Trachea (tissue), 1 donor: ENCODE measurements around a stretch of chrX.

DNA sequence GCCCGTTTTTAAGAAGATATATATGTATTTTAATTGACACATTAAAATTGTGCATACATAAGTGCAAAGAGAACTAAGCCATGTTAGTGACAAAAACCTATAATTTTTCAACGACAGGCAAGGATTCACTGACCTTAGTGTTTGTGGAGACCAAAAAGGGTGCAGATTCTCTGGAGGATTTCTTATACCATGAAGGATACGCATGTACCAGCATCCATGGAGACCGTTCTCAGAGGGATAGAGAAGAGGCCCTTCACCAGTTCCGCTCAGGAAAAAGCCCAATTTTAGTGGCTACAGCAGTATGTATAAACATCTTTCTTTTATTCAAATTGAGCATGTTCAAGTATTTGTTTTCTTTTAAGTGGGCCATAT, 12.1 kb downstream of the DDX3X start:
- PRO-cap = no peak

GRCh38 chrX:41382995-41383765, 49.2 kb downstream of the DDX3X start:
- PRO-cap = no peak

- PRO-cap = no peak
These were observed 55.2 kb downstream of the DDX3X start for GRCh38 chrX:41389007-41389774.

- PRO-cap = no peak
These were observed 850 bp downstream of the GPR34 start for GRCh38 chrX:41689649-41689996.

- PRO-cap = no peak
These were observed 40.5 kb downstream of the GPR82 start for GRCh38 chrX:41764186-41765076.

DNA sequence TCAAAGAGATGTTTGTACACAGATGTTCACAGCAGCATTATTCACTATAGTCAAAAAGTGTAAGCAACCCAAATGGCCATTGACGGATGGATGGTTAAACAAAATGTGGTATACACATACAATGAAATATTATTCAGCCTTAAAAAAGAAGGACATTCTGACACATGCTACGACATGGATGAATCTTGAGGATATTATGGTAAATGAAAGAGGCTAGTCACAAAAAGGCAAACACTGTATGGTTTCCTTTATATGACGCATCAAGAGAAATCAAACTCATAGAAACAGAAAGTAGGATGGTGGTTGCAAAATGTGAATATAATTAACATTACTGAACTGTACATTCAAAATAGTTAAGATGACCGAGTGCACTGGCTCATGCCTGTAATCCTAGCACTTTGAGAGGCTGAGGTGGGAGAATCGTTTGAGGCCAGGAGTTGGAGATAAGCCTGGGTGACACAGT, 9.5 kb upstream of the CASK start:
- PRO-cap = no peak

- PRO-cap = no peak
These were observed 104.3 kb upstream of the CASK start for GRCh38 chrX:42027514-42028183.

DNA sequence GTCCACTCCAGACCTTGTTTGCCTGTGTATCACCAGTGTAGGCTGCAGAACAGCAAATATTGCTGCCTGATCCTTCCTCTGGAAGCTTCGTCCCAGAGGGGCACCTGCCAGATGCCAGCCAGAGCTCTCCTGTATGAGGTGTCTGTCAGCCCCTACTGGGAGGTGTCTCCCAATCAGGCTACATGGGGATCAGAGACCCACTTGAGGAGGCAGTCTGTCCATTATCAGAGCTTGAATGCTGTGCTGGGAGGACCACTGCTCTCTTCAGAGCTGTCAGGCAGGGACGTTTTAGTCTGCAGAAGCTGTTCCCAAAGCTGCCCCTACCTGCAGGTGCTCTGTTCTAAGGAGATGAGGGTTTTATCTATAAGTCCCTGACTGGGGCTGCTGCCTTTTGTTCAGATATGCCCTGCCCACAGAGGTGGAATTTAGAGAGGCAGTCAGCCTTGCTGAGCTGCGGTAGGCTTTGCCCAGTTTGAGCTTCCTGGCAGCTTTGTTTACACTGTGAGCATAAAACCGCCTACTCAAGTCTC, 38.1 kb upstream of the PPP1R2C start:
- PRO-cap = no peak

- PRO-cap = no peak
These were observed 168.8 kb upstream of the PPP1R2C start for GRCh38 chrX:42946788-42947225.

DNA sequence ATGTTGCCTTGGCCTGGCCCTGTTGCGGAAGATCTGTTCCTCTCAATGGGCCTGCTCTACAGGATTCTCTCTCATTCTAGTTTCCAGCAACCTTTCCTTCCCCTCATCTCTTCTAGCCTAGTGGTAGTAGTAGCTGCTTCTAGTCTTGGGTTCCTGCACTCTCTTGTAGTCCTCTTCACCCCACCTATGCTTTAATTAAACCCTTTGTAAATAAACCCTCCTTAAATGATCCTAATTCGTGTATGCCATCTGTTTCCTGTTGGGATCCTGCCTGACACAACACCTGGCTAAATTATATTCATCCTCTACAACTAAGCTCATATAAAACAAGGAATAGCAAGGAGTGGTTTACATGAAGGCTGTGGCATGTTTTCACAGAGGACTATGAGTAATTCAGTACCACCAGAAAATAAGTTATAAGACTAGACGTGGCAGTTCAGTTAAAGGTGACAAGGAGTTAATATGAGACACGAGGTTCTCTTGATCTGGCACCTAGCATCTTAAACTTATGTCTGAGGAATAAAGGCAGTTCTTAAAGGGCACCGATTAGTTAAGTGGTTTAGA, 95.6 kb upstream of the MAOA start:
- PRO-cap = no peak

GRCh38 chrX:43589730-43590702, 66.1 kb upstream of the MAOA start:
- PRO-cap = no peak

DNA sequence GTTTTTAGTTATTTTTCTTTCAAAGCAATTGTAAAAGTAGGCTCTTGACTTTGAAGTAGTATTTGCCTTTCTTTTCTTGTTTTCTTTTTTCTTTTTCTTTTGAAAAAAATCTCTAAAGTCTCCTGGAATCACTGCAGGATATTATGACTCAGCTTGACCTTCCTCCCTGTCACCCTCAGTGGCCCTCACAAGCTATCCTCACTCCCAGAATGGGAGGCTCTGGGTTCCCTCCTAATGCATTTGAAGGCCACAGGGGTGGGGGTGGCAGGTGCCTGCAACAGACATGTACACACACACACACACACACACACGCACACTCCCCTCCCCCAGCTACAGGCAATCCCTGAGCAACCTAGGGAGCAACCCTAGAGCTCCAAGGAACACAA, 37.4 kb downstream of the MAOA start:
- PRO-cap = no peak

DNA sequence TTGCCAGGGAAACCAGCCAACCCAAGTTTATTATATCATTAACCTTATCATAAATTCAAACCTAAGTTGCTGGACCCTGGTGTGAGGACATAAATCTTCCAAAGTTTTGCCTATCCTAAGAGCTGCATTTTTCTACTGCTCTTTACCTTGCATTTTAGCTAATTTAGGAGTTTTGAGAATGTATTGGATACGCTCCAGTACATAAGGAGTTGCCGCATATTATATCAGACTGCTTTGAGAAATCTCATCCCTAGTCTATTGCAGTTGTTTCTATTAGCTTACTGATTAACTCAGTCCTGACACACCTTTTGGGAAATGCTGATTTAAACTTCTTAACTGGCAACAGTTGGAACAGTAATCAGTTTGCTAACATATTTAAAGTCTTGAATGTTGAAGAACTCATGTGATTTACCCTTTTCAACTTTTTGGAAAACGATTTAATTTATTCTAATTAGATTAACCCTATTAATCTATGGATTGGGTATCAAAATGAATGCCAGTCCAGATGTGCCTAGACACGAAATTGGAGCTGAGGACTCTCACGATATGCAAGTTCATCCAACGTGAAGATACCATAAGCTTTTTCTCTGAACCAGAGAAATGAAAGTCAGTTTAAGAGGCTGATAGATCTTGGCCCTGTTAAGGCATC, 89.9 kb downstream of the MAOA start:
- PRO-cap = no peak

- PRO-cap = unidirectional peak, plus-strand start at chrX:43969896
These were observed 3.8 kb downstream of the NDP start for GRCh38 chrX:43969212-43970000.

- PRO-cap = unidirectional peak, minus-strand start at chrX:44157941
These were observed 184.5 kb upstream of the NDP start for GRCh38 chrX:44157658-44158159.

DNA sequence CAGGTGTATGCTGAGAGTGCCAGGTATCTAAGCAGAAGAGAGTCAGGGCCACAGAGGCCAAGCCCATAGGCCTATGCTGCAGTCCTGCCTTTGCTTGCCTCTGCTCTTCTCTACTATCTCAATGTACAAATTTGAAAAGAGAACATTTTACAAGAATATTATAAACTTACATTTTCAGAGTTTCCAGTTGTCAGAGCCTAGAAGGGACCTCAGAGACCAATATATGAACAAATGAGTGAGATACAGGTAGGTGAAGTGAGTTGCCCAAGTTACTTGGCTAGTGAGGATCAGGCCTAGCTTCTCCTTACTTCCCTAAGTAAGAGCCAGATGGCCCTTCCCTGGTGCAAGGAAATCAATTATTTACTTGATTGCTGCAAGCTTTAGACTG, 118.0 kb downstream of the EFHC2 start:
- PRO-cap = no peak

DNA sequence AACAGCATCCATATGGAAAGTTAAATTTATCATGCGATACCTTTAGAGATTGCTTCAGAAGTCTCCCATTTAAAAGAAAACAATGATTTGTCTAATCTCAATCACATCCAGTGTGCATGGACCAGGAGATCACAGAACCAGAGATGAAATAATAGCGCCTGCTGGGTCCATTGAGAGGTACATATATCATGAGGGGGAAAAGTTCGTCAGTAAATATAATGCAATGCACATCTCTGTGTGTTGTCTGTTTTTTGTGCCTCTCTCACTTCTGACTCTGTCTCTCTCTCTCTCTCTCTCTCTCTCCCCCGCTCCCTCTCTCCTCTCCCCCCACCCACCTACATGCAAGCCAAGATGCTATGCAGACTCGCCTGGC, 92.1 kb downstream of the FUNDC1 start:
- PRO-cap = no peak

- PRO-cap = no peak
These were observed 1.9 kb upstream of the KDM6A start for GRCh38 chrX:44871044-44871522.

- PRO-cap = no peak
These were observed 63.8 kb downstream of the KDM6A start for GRCh38 chrX:44936732-44937333.

GRCh38 chrX:45105219-45105843, 95.3 kb downstream of the DIPK2B start:
- PRO-cap = no peak